Fibroblast of villous mesenchyme (primary cell): ENCODE measurements around a stretch of chr11.

GRCh38 chr11:126392425-126393475, 37.3 kb downstream of the ST3GAL4 start:
- CAGE, long polyA plus RNA = no peak

GRCh38 chr11:126402949-126403824, 47.7 kb downstream of the ST3GAL4 start:
- CAGE, long polyA plus RNA = no peak

DNA sequence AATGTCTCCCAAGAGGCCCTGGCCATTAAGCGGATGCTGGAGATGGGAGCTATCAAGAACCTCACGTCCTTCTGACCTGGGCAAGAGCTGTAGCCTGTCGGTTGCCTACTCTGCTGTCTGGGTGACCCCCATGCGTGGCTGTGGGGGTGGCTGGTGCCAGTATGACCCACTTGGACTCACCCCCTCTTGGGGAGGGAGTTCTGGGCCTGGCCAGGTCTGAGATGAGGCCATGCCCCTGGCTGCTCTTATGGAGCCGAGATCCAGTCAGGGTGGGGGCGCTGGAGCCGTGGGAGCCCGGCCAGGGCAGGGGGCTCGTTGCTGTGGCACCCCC, 58.5 kb downstream of the ST3GAL4 start:
- CAGE, long polyA plus RNA = no peak

DNA sequence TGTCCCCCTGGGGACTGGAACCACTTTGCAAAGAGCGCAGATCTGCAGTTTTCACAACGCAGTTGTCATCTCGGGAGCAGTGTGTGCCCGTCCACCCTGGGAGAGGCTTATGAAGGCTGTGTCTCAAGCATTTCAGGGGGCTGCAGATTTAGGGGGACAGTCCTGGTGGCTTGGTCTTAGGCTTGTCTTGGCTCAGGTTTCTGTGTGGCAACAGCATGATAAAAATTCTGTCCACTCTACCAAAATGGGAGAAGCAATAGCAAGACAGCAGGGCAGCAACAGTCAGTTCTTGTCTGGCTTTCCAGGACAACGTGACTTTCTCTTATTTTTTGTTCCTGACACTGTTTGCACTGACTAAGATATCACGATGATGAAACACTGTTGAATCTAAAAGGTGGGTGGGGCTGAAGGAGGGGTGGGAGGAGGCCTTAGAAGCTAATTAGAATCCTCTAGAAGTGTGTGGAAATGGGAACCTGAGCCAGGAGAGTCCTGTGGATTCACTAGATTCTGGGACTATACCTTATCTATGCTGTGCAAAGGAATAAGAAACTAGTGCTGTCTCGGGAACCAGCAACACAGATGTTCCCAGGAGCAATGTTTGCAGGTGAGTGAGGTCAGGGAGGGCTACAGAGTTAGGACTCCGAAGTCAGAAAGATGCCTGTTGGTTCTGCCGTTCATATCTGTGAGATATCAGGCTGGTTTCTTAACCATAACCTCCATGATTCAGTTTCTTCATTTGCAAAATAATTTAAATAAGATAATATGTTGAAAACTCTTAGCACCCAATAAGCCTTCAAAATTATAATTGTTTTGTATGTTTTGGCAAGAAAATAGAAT, 300.3 kb downstream of the ST3GAL4 start:
- CAGE, long polyA plus RNA = no peak

DNA sequence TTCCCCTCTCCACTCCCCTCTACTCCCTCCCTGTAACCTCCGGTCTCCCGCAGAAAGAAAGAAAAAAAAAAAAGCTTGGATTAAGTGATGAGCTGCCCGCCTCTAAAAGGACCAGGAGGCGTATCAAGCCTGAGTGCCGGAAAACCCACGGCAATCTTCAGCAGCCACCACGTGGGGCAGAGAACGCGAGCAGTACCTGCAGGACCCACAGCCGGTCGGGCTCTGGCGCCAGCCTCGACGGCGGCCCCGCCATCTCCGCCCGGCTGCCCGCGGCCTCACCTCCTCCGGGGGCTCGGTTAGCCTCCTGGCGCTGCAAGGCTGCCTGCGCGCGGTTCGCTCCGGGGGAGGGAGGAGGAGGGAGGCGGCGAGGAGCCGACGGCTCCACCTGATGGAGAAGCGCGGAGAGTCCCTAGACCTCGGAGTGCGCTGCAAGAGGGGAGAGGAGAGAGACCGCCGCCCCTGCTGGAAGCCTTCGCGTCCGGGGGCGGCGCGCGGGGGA, 2.5 kb upstream of the KIRREL3 start:
- CAGE, long polyA plus RNA = no peak

- CAGE, long polyA plus RNA = no peak
Measured at GRCh38 chr11:127107037-127107337, 106.4 kb upstream of the KIRREL3 start.

GRCh38 chr11:128334151-128335130, 252.9 kb downstream of the ETS1 start:
- CAGE, long polyA plus RNA = no peak

DNA sequence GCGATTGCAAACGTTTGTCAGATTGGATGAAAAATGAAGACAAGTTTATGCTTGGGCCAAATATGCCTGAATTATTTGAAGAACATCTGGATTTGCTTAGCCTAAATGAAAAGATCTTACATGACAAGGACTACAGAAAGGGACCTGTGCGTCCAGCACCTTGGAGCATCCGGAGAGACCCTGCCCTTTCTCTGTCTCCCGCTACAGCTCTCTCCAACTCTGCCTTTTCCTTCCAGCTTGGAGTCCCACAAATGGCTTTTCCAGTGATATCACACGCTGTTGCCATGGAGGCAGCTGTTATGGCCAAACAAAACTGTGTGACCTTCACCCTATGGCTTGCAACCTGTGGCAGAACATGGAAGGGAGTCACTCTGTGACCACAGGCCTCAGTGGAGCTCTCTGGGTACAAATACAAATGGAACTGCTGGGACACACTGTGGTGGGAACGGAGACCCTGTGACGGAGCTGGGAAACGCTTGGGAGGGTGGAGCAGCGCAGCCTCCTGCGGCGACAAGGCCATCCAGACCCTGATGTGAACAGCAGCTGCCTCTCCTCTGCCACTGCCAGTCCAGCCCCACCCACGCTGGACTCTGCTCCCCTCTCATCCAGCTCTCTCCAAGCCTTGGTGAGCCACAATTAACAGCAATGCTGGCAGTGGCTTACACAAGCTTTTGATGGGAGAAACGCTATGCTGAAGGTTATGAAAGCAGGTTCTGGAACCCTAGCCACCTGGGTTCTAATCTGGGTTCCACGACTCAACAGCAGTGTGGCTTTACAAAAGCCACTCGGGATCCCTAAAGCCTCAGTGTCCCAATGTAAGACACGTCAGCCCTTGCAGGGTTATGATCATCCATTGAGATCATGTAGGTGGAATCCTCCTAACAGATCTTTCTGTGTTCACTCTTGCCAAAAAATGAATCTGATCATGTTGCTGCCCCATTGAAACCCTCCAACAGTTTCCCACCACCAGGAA, 162.4 kb downstream of the ETS1 start:
- CAGE, long polyA plus RNA = no peak

GRCh38 chr11:128473634-128474376, 113.6 kb downstream of the ETS1 start:
- CAGE, long polyA plus RNA = no peak

DNA sequence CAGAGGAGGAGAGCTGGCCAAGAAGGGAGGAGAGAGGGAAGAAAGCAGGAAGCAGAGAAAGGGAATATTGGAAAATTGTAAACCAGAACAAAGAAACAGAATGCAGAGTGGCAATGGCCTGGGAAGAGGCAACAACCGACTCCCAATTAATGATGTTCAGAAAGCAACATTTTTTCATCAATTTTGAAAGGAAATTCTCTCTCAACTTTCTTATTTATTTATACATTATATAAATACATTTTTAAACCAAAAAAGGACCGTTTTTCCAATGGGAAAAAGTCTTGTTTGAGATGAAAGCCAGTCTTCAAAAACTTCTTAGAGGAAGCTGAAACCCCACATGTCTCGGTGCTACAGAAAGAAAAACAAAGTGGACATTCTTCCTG, 87.2 kb downstream of the ETS1 start:
- CAGE, long polyA plus RNA = no peak

- CAGE, long polyA plus RNA = no peak
Measured at GRCh38 chr11:128512345-128512999, 74.9 kb downstream of the ETS1 start.

GRCh38 chr11:128517510-128518290, 69.7 kb downstream of the ETS1 start:
- CAGE, long polyA plus RNA = no peak

DNA sequence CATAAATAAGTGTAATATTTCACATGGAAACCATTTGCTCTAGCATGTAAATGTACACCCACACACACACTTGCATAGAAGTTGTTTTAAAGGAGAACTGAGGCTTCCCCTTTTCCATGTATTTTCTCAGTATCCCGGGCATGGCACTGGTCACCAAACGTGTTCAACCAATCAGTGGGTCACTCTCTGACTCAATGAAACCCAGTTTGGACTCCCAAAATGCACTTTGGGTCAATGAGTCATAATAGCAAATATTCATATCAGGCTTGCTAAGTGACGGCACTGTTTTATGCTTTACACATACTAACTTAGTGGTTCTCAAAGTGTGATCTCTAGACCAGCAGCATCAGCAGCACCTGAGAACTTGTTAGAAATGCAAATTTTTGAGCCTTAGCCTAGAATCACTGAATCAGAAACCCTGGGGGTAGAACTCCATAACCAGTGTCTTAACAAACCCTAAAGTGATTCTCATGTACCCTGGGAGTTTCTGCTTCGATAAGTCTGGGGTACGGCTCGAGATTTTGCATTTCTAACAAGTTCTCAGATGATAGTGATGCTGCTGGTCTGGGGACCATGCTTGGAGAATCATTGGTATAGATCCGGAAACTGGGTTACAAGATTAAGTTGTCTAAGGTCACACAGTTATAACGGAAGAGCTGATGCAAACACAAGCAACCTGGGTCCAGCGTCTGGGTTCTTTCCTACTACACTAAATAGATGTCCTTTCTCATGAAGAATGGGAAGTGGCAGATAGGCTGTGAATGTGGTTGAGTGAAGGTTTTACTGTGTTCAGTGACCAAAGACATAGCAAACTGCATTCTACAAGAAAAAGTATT, 35.6 kb downstream of the ETS1 start:
- CAGE, long polyA plus RNA = no peak

DNA sequence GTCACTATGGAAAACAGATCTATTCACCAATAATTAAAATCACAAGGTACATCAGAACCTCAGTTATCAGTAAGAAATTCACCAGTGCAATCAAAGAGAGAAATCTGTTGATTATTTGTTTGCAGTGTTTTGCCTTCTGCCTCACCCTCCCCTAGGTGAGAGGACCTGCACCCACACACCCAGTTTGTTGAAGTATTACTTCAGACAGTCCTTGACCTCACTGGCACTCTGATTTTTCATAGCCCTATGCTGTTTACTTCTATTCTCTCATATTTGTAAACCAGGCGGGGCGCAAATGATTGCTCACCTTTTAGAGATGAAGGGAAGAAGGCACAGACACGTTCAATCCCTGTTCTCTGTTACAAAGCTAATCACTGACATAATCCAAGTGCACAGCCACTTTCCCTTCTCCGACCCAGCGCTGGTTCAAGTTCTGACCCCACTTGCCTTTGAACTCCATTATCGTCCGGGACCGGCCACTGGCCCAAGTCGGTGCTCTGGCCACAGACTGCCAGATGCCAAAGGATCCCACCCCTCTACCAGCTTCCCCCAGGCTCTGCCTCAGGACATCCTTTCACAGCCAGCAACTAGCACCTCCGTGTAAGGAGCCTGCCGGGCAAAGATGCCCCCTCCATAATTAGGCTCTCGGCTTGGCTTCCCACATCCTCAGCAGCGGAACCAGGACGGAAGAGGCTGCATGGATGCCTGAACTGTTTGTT, 1.7 kb downstream of the ETS1 start:
- CAGE, long polyA plus RNA = no peak

DNA sequence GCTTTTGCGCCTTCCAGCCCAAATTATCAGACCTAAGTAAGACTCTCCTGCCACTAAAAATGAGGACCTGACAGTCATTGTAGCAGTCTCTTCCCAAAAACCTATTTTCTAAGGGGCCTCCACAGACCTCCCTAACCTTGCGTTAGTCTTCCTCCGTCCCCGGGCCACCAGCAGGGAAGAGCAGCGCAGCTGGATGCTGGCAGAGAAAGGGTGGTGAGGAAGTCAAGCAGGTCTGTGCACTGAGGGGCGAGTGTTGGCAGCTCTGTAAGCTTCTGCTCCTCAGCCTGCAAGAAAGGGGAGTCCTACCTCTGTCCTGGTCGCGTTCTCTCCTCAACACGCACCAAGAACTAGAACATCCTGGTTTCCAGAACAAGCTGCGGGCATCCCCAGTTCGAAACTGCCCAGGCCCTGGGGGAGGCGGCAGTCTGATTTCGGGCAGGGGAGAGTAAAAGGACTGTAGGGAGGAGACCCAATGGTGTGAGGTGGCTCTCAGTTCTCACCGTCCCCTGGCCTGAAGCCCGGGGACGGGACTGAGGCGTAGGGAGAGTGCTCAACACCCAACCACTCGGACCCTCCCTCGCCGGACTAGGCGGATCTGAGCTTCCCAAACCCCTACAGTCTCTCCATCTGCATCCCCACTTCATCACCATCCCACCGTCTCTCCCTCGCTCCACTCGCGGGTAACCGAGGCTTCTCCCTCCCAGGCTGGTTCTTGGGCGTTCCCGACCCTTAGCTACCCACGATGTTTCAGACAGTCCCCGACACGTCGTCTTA, 7.8 kb upstream of the FLI1 start:
- CAGE, long polyA plus RNA = no peak

GRCh38 chr11:128725312-128725706, 31.4 kb downstream of the FLI1 start:
- CAGE, long polyA plus RNA = no peak

DNA sequence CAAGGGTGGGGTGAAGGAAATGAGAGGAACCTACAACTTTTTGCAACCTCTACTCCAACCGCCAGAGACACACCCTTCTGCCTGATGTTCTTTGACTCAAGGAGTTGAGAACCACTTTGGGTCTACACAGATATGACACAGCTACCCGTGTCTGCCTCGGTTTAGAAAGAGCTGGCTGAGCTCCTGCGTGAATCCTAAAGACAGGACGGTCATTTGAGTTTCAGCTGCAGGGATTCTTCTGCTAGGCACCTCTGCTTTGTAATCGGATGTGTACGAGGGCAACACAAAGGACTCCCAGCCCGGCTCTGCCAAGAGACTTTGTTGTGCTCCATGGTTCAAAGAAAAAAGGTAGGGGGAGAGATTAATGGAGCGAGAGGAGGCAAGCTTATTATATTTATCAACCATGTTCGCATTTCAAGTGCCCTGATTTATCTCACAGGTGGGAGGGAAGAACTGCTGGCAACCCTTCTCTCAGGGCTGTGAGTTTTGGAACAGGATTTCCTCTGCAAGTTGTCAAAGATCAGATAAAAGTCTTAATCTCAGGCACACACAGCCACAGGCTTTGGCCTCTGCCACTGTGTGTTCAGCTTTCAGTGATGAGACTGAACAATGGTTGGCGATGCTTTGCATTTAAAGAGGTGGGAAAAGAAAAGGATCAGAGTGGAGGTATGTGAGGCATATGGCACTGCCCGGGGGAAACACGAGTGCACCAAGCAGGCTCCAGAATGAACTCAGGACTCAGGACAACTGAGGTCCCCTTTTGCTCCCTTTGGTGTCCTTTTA, 35.2 kb downstream of the FLI1 start:
- CAGE, long polyA plus RNA = no peak

GRCh38 chr11:128790098-128790750, 76.9 kb downstream of the KCNJ1 start:
- CAGE, long polyA plus RNA = no peak

- CAGE, long polyA plus RNA = no peak
Measured at GRCh38 chr11:128936556-128937144, 6.0 kb downstream of the TP53AIP1 start.

GRCh38 chr11:129035180-129035668, 92.6 kb upstream of the TP53AIP1 start:
- CAGE, long polyA plus RNA = no peak